K562 (cell line): Measurements from ENCODE around the genes ZC3H12C and BTG4.

- RAMPAGE, long total RNA = no peak
- RRBS = no CpG with 5 or more reads among the region's 1 CpG
PRO-cap:
- standard = no peak
- CoPRO, capped RNA only, 2 experiments = no peak in any of the 2 experiments
- CoPRO, capped and uncapped RNA, 2 experiments = no peak in any of the 2 experiments
- CoPRO, uncapped RNA only, 2 experiments = peak in 1 of 2 experiments; most common plus-strand start chr11:108107465 (in 1)
CAGE:
- cytosol, long polyA plus RNA = no peak
- long polyA plus RNA = no peak
- nucleolus, long total RNA = no peak
- nucleus, long polyA plus RNA = no peak
Observed at GRCh38 chr11:108107003-108107841, 14.1 kb upstream of the ACAT1 start.

- RAMPAGE, long total RNA = no peak
PRO-cap:
- standard = no peak
- CoPRO, capped RNA only, 2 experiments = no peak in any of the 2 experiments
- CoPRO, capped and uncapped RNA, 2 experiments = no peak in any of the 2 experiments
- CoPRO, uncapped RNA only, 2 experiments = no peak in any of the 2 experiments
CAGE:
- cytosol, long polyA plus RNA = no peak
- long polyA plus RNA = no peak
- nucleolus, long total RNA = no peak
- nucleus, long polyA plus RNA = no peak
Observed at GRCh38 chr11:108123249-108123657, 1.9 kb downstream of the ACAT1 start.

DNA sequence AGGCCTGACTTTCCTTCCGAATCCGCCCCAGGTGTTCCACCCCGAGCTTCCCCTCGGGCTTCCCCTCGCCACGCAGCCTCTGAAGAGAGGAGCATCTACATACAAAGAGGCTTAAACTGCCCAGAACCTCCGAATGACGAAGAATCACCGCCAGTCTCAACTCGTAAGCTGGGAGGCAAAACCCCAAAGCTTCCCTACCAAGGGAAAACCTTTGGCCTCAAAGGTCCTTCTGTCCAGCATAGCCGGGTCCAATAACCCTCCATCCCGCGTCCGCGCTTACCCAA, 276 bp downstream of the NPAT start:
- RAMPAGE, long total RNA = no peak
- RRBS = no CpG with 5 or more reads among the region's 15 CpGs
PRO-cap:
- standard = no peak
- CoPRO, capped RNA only, 2 experiments = no peak in any of the 2 experiments
- CoPRO, capped and uncapped RNA, 2 experiments = no peak in any of the 2 experiments
- CoPRO, uncapped RNA only, 2 experiments = no peak in any of the 2 experiments
CAGE:
- cytosol, long polyA plus RNA = no peak
- long polyA plus RNA = no peak
- nucleolus, long total RNA = no peak
- nucleus, long polyA plus RNA = no peak

- RAMPAGE, long total RNA = no peak
- RRBS = no CpG with 5 or more reads among the region's 5 CpGs
PRO-cap:
- standard = no peak
- CoPRO, capped RNA only, 2 experiments = no peak in any of the 2 experiments
- CoPRO, capped and uncapped RNA, 2 experiments = no peak in any of the 2 experiments
- CoPRO, uncapped RNA only, 2 experiments = peak in 1 of 2 experiments; most common plus-strand start chr11:108223936 (in 1)
CAGE:
- cytosol, long polyA plus RNA = no peak
- long polyA plus RNA = no peak
- nucleolus, long total RNA = no peak
- nucleus, long polyA plus RNA = no peak
Observed at GRCh38 chr11:108223885-108224351, 1.1 kb downstream of the ATM start.

DNA sequence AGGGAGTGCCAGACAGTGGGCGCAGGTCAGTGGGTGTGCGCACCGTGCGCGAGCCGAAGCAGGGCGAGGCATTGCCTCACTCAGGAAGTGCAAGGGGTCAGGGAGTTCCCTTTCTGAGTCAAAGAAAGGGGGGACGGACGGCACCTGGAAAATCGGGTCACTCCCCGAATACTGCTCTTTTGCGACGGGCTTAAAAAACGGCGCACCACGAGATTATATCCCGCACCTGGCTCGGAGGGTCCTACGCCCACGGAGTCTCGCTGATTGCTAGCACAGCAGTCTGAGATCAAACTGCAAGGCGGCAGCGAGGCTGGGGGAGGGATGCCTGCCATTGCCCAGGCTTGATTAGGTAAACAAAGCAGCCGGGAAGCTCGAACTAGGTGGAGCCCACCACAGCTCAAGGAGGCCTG, 37.9 kb downstream of the ATM start:
- RAMPAGE, long total RNA = no peak
- RRBS = no CpG with 5 or more reads among the region's 25 CpGs
PRO-cap:
- standard = no peak
- CoPRO, capped RNA only, 2 experiments = no peak in any of the 2 experiments
- CoPRO, capped and uncapped RNA, 2 experiments = no peak in any of the 2 experiments
- CoPRO, uncapped RNA only, 2 experiments = no peak in any of the 2 experiments
CAGE:
- cytosol, long polyA plus RNA = no peak
- long polyA plus RNA = no peak
- nucleolus, long total RNA = no peak
- nucleus, long polyA plus RNA = no peak

- RAMPAGE, long total RNA = no peak
- RRBS = no CpG with 5 or more reads among the region's 1 CpG
PRO-cap:
- standard = no peak
- CoPRO, capped RNA only, 2 experiments = no peak in any of the 2 experiments
- CoPRO, capped and uncapped RNA, 2 experiments = no peak in any of the 2 experiments
- CoPRO, uncapped RNA only, 2 experiments = no peak in any of the 2 experiments
CAGE:
- cytosol, long polyA plus RNA = no peak
- long polyA plus RNA = no peak
- nucleolus, long total RNA = no peak
- nucleus, long polyA plus RNA = no peak
Observed at GRCh38 chr11:108340936-108341422, 118.1 kb downstream of the ATM start.

- RAMPAGE, long total RNA = no peak
- RRBS = no CpG with 5 or more reads among the region's 43 CpGs
PRO-cap:
- standard = bidirectional peak, plus-strand start at chr11:108593002, minus-strand start at chr11:108592912
- CoPRO, capped RNA only, 2 experiments = no peak in any of the 2 experiments
- CoPRO, capped and uncapped RNA, 2 experiments = no peak in any of the 2 experiments
- CoPRO, uncapped RNA only, 2 experiments = no peak in any of the 2 experiments
CAGE:
- cytosol, long polyA plus RNA = no peak
- long polyA plus RNA = no peak
- nucleolus, long total RNA = no peak
- nucleus, long polyA plus RNA = no peak
Observed at GRCh38 chr11:108592565-108593197, 887 bp downstream of the EXPH5 start.

GRCh38 chr11:110050113-110050475, 43.1 kb upstream of the ZC3H12C start:
- RAMPAGE, long total RNA = no peak
- RRBS = 73% methylated on average over 3 of the region's 10 CpGs
PRO-cap:
- standard = no peak
- CoPRO, capped RNA only, 2 experiments = no peak in any of the 2 experiments
- CoPRO, capped and uncapped RNA, 2 experiments = no peak in any of the 2 experiments
- CoPRO, uncapped RNA only, 2 experiments = no peak in any of the 2 experiments
CAGE:
- cytosol, long polyA plus RNA = no peak
- long polyA plus RNA = no peak
- nucleolus, long total RNA = no peak
- nucleus, long polyA plus RNA = no peak

- RAMPAGE, long total RNA = no peak
- RRBS = 1% methylated on average over 21 of the region's 116 CpGs
PRO-cap:
- standard = bidirectional peak, plus-strand start at chr11:110092608, minus-strand start at chr11:110092547; bidirectional peak, plus-strand start at chr11:110092799, minus-strand start at chr11:110092975
- CoPRO, capped RNA only, 2 experiments = peak in 2 of 2 experiments; most common plus-strand start chr11:110092799 (in 2); most common minus-strand start chr11:110092975 (in 2)
- CoPRO, capped and uncapped RNA, 2 experiments = peak in 1 of 2 experiments; most common plus-strand start chr11:110092799 (in 1); most common minus-strand start chr11:110092665 (in 1)
- CoPRO, uncapped RNA only, 2 experiments = peak in 1 of 2 experiments; most common plus-strand start chr11:110092799 (in 1); most common minus-strand start chr11:110092532 (in 1)
CAGE:
- cytosol, long polyA plus RNA = no peak
- long polyA plus RNA = no peak
- nucleolus, long total RNA = no peak
- nucleus, long polyA plus RNA = no peak
Observed at GRCh38 chr11:110092442-110093462, at the start of gene ZC3H12C. Gene ZC3H12C, plus strand, starts transcription at chr11:110093392.

DNA sequence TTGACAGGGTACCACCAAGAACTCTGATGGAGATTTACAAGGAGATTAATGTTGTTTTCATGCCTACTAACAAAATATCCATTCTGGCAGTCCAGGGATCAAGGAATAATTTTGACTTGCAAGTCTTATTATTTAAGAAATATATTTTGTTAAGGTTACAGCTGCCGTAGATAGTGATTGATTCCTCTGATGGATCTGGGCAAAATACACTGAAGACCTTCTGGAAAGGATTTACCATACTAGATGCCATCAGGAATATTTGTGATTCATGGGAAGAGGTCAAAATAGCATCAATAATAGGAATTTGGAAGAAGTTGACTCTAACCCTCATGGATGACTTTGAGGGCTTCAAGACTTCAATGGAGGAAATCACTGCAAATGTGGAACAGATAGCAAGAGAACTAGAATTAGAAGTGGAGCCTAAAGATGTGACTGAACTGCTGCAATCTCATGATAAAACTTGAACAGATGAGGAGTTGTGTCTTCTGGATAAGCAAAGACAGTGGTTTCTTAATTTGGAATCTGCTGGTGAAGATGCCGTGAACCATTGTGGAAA, 8.9 kb downstream of the ZC3H12C start:
- RAMPAGE, long total RNA = no peak
- RRBS = no CpG with 5 or more reads among the region's 2 CpGs
PRO-cap:
- standard = no peak
- CoPRO, capped RNA only, 2 experiments = no peak in any of the 2 experiments
- CoPRO, capped and uncapped RNA, 2 experiments = no peak in any of the 2 experiments
- CoPRO, uncapped RNA only, 2 experiments = peak in 1 of 2 experiments; most common plus-strand start position 513 of the sequence (in 1)
CAGE:
- cytosol, long polyA plus RNA = no peak
- long polyA plus RNA = no peak
- nucleolus, long total RNA = no peak
- nucleus, long polyA plus RNA = no peak

DNA sequence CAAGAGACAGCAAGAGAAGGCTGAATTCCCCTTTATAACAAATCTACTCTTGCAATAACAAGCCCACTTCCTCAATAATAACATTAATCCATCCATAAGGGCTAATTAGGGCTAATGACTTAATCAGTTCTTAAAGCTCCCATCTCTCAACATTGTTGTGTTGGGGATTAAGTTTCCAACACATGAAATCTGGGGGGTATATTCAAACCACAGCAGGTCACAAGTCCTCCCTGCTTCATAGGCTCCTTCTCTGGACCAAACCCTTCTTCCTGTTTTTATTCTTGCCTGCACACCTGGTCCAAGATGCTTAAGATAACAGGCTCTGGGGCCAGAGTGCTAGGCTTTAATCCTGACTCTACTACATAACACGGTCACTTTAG, 68.0 kb upstream of the POU2AF2 start:
- RAMPAGE, long total RNA = no peak
- RRBS = no CpG with 5 or more reads among the region's 1 CpG
PRO-cap:
- standard = no peak
- CoPRO, capped RNA only, 2 experiments = no peak in any of the 2 experiments
- CoPRO, capped and uncapped RNA, 2 experiments = no peak in any of the 2 experiments
- CoPRO, uncapped RNA only, 2 experiments = no peak in any of the 2 experiments
CAGE:
- cytosol, long polyA plus RNA = no peak
- long polyA plus RNA = no peak
- nucleolus, long total RNA = no peak
- nucleus, long polyA plus RNA = no peak

DNA sequence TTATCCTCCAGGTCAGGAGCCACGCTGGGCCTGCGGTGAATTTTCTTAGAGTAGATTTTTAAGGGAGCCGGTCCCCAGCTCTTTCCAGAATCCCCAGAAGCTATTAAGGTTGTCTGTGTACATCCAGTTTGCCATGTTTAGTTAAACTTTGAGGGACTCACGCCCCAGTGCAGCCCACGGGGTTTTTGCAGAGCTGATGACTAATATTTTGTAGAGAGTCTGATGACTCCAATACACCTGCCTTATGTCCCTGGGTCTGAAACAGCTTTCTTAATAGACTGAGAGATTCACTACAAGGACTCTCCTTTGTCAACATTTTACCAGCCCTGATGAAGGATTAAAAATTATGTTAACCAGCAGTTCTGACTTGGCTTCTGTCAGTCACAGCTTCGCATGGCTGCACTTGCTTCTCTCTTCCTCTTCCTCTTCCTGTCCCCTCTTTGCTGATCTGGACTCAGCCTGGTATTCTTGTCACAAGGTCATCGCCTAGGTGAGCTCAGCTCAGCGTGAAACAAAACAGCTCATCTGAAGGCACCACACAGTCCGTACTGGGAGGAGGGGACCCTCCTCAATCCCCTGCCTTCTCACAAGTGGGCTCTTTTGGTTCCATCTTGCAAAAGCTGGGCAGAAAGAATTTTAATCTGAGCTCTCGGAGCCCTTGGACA, 37.9 kb upstream of the POU2AF1 start:
- RAMPAGE, long total RNA = no peak
- RRBS = no CpG with 5 or more reads among the region's 10 CpGs
PRO-cap:
- standard = no peak
- CoPRO, capped RNA only, 2 experiments = no peak in any of the 2 experiments
- CoPRO, capped and uncapped RNA, 2 experiments = no peak in any of the 2 experiments
- CoPRO, uncapped RNA only, 2 experiments = no peak in any of the 2 experiments
CAGE:
- cytosol, long polyA plus RNA = no peak
- long polyA plus RNA = no peak
- nucleolus, long total RNA = no peak
- nucleus, long polyA plus RNA = no peak

- RAMPAGE, long total RNA = no peak
- RRBS = no CpG with 5 or more reads among the region's 29 CpGs
PRO-cap:
- standard = unidirectional peak, plus-strand start at chr11:111512484
- CoPRO, capped RNA only, 2 experiments = peak in 2 of 2 experiments; most common plus-strand start chr11:111512480 (in 2); most common minus-strand start chr11:111512304 (in 1)
- CoPRO, capped and uncapped RNA, 2 experiments = no peak in any of the 2 experiments
- CoPRO, uncapped RNA only, 2 experiments = no peak in any of the 2 experiments
CAGE:
- cytosol, long polyA plus RNA = no peak
- long polyA plus RNA = no peak
- nucleolus, long total RNA = no peak
- nucleus, long polyA plus RNA = no peak
Observed at GRCh38 chr11:111512233-111512629, at the start of gene BTG4. Gene BTG4, minus strand, starts transcription at chr11:111512386.

- RAMPAGE, long total RNA = no peak
- RRBS = 27% methylated on average over 15 of the region's 42 CpGs
PRO-cap:
- standard = no peak
- CoPRO, capped RNA only, 2 experiments = no peak in any of the 2 experiments
- CoPRO, capped and uncapped RNA, 2 experiments = no peak in any of the 2 experiments
- CoPRO, uncapped RNA only, 2 experiments = no peak in any of the 2 experiments
CAGE:
- cytosol, long polyA plus RNA = no peak
- long polyA plus RNA = no peak
- nucleolus, long total RNA = no peak
- nucleus, long polyA plus RNA = no peak
Observed at GRCh38 chr11:111541167-111542065, 896 bp downstream of the LAYN start.

DNA sequence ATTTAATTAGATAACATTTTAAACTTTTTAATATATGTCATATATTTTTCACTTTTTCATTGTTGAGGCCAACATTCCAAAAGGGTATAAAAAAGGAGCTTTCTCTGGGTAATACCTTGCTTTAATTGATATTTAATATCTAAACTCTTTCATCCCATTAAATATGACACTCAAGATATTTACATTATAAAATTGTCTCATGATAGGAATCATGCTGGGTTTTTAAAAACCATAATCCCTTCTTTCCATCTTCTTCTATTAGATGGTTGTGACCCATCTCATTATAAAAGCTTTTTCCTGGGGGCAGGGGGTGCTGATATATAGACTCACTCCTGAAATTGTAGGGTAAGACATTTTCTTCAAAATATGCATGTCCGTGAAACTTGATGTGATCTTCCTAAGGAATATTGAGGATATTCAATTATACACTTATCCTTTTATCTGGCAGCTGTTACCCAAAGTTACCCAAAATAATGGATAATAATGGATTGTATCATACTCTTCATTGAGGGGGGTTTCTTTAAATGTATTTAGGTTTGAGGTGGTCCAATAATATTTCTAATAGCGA, 10.9 kb downstream of the SIK2 start:
- RAMPAGE, long total RNA = no peak
- RRBS = no CpG with 5 or more reads among the region's 2 CpGs
PRO-cap:
- standard = no peak
- CoPRO, capped RNA only, 2 experiments = no peak in any of the 2 experiments
- CoPRO, capped and uncapped RNA, 2 experiments = no peak in any of the 2 experiments
- CoPRO, uncapped RNA only, 2 experiments = peak in 1 of 2 experiments; most common plus-strand start position 367 of the sequence (in 1)
CAGE:
- cytosol, long polyA plus RNA = no peak
- long polyA plus RNA = no peak
- nucleolus, long total RNA = no peak
- nucleus, long polyA plus RNA = no peak

DNA sequence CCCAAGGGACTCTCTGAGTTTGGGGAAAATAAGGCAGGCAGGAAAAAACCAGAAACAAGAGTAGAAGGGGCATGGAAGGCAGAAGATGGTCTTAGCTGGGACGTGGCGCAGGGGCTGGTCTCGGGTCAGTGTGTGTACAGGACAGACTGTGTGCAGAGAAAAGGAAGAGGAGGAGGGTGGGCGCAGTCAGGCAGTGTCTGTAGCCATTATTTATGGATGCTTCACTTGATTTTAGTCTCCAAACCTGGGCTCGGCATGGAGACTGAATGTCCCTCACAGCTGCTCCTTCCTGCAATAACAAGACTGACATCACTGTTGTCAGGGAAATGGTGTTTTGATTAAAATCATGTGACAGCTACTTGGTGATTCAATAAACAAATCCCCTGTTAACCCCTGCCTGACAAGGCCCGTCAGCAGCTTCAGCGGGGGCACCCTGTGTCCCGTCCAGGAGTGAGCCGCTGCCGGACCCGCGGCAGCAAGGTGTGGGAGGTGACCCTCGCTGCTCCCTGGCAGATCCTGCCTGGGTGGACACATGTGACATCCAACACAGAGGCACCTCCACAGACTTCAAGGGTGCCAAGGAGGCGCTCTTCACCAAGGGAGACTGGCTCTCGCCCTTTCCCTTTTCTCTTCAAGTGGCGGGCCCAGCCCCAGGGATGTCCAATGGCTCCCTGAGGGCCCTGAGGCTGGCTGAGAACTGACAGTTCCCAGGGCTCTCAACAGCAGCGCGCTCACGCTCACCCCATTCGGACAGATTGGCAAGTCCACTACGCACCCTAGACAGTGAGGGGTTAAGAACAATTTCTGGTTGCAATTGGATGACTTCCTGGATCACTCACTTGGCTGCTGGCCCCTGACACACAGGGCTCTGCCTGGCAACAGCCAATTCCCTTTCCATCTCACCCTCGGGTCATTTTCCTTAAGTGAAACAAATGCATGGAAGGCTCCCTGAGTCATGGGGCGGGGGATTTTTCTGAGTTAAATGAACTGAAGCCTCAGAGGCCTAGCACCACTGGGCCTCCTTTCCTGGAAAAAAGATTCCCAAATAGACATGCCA, 30.8 kb downstream of the PPP2R1B start:
- RAMPAGE, long total RNA = no peak
- RRBS = no CpG with 5 or more reads among the region's 23 CpGs
PRO-cap:
- standard = no peak
- CoPRO, capped RNA only, 2 experiments = no peak in any of the 2 experiments
- CoPRO, capped and uncapped RNA, 2 experiments = no peak in any of the 2 experiments
- CoPRO, uncapped RNA only, 2 experiments = no peak in any of the 2 experiments
CAGE:
- cytosol, long polyA plus RNA = no peak
- long polyA plus RNA = no peak
- nucleolus, long total RNA = no peak
- nucleus, long polyA plus RNA = no peak

DNA sequence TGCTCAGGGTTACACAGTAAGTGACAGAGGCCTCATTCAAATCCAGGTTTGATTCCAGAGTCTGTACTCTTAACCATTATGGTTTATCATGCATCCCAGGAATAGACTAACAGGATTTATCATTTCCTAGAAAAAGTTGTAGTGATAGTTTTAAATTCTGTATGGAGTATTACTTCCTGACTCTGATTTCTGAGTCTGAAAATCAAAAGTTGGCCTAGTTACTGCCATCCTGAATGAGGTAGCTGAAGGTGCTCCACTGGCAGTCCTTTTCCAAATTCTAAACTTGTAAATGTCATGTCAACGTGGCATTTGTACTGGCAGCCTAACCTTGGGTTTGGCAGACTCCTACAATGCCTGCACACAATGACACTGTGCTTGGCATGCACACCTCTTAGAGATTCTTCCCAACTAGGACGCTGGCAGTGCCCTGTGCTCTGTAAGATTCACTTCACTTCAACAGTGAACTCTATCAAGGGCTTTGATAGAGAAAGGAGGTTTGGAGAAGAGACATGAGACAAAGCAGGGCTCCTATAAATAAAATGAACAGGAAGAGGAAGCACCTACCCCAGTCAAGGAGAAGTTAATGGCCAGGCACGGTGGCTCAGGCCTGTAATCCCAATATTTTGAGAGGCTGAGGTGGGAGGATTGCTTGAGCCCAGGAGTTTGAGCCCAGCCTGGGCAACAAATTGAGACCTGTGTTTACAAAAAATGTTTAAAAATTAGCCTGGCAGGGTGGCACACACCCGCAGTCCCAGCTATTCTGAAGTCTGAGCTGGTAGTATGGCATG, 21.9 kb upstream of the PPP2R1B start:
- RAMPAGE, long total RNA = no peak
- RRBS = no CpG with 5 or more reads among the region's 4 CpGs
PRO-cap:
- standard = no peak
- CoPRO, capped RNA only, 2 experiments = no peak in any of the 2 experiments
- CoPRO, capped and uncapped RNA, 2 experiments = no peak in any of the 2 experiments
- CoPRO, uncapped RNA only, 2 experiments = no peak in any of the 2 experiments
CAGE:
- cytosol, long polyA plus RNA = no peak
- long polyA plus RNA = no peak
- nucleolus, long total RNA = no peak
- nucleus, long polyA plus RNA = no peak

DNA sequence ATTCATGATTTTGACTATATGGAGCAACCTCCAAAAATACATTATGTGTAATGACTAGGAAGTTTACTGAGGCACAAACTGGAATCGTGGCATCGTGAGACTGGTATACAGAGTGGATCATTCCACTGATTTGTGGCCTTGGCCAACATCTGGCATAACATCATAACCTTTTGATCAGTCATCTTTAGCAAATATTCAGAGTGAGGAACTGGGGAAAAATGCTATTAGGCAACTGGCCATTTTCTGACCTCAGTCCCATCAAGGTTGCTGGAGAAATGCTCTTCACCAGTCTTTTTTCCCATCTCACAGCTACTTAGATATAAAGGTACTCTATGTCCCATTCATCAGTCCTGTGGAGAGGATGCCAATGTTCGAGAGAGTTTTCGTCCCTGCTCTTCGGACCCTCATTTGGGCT, 29.4 kb upstream of the PPP2R1B start:
- RAMPAGE, long total RNA = no peak
- RRBS = no CpG with 5 or more reads among the region's 5 CpGs
PRO-cap:
- standard = no peak
- CoPRO, capped RNA only, 2 experiments = no peak in any of the 2 experiments
- CoPRO, capped and uncapped RNA, 2 experiments = no peak in any of the 2 experiments
- CoPRO, uncapped RNA only, 2 experiments = no peak in any of the 2 experiments
CAGE:
- cytosol, long polyA plus RNA = no peak
- long polyA plus RNA = no peak
- nucleolus, long total RNA = no peak
- nucleus, long polyA plus RNA = no peak